Bronchial epithelial cell (primary cell): ENCODE results near the genes CIB2 and ACSBG1.

DNA sequence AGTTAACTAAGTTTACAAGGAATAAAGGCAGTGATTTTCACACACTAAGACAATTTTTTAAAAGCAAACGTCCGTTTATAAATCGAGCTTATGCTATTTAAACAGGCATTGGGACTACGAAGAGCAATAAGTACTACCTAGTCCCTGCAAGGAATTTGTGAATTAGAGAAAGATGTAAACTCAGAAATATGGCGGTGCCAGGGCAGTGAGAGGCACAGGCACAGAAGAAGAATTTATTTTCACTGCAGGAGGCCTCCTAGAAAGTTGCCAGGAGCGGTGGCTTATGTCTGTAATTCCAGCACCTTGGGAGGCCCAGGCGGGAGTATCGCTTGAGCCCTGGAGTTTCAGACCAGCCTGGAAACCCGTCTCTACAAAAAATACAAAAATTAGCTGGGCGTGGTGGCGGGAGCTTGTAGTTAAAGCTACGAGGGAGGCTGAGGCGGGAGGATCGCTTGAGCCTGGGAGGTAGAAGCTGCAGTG, 429 bp upstream of the FBXO22 start:
- RRBS, 2 experiments: no CpG with 5 or more reads among the region's 14 CpGs

GRCh38 chr15:76424975-76425973, 88.7 kb downstream of the ISL2 start:
- RRBS, 2 experiments: no CpG with 5 or more reads among the region's 16 CpGs

DNA sequence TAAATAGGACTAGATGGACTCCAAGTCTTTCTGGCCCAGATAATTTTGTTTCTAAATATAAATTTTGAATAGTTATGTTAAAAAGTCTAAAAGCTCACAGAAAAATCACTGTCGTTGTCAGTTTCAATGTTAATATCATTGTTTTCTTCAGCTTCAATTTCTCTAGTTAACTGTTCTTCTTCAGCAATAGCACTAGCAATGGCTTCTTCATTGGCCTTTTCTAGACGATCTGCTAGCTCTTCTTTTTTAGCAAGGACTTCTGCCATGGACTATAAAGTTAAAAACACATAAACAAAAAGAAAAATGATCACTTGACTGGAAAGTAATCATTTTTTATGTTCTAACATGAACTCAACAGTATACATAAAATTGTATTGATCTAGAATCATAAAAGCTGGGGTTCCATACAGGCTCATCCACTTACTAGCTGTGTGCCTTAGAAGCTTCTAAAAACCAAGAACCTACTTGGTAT, 138.3 kb downstream of the SCAPER start:
- RRBS, 2 experiments: no CpG with 5 or more reads among the region's 2 CpGs

DNA sequence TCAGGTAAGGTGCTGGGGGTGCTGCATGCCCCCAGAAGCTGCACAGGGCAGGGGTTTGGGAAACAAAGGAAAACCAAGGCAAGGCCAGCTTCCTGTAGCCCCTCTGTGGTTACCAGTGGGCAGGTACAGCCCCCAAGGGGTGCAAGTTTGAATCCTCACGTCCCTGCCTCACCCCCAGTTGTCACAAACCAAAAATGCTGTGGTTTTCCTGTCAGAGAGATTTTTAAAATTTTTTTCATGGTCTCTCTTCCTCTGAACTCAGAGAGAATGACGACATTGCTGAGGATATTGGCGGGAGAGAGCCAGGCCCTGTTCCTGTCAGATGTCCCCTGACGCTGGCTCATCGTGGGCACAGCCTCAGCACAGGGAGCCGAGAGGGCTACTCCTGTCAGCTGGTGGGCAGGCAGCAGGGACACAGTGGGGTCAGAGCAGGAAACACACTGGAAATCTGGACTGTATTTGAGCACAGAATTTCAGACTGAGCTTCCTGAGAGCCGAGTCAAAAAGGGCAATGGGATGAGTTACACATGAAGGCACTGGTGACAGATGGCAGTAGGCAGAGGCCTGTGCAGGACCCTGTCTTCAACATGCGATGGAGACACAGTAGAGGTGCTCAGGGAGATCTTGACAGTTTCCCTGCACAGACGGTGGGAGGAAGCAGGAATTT, 27.1 kb downstream of the PSTPIP1 start:
- RRBS, 2 experiments: no CpG with 5 or more reads among the region's 9 CpGs

DNA sequence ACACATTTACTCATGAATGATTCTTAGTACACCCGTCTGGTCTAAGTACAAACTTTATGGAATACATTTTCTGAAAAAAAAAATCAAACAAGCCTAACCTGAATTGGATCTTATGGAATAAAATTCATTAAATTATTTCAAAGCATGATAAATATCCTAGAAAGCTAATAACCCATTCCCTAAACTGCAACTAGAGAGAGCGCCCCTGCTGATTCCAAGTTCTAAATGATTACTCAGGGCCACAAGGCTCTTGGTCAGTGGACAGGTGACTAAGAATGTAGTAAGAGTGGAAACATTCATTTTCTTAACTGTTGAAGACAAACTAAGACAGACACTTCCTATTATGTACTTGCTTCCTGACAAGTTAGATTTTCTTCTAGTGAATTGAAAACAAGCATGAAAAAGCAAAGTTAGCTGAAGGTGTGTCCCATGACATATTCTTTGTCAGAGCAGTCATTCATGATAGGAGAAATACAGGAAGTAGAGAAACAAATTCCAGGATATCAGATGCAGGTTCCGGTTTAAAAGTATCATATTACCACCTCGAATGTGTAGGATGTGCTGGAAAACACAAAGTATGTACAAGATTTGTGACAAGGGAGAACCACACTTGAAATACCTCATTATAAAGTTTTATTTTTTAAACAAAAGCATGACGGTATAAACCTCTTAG, 6.4 kb downstream of the TSPAN3 start:
- RRBS, 2 experiments: no CpG with 5 or more reads among the region's 5 CpGs

GRCh38 chr15:77414110-77414520, 5.8 kb downstream of the PEAK1 start:
- RRBS, 2 experiments: no CpG with 5 or more reads among the region's 2 CpGs

DNA sequence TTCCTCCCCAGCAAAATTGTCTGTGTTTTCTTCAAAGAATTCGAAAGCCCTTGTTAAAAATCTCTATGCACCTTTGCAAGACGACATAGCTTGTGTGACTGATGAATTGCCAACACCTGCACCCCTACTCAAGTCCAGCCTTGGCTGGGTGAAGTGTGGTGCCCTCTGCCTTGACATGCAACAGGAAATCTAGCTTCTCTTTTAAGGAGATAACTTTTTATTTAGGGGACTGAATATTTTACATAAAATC, 642 bp downstream of the HMG20A start:
- RRBS, 2 experiments: no CpG with 5 or more reads among the region's 2 CpGs

DNA sequence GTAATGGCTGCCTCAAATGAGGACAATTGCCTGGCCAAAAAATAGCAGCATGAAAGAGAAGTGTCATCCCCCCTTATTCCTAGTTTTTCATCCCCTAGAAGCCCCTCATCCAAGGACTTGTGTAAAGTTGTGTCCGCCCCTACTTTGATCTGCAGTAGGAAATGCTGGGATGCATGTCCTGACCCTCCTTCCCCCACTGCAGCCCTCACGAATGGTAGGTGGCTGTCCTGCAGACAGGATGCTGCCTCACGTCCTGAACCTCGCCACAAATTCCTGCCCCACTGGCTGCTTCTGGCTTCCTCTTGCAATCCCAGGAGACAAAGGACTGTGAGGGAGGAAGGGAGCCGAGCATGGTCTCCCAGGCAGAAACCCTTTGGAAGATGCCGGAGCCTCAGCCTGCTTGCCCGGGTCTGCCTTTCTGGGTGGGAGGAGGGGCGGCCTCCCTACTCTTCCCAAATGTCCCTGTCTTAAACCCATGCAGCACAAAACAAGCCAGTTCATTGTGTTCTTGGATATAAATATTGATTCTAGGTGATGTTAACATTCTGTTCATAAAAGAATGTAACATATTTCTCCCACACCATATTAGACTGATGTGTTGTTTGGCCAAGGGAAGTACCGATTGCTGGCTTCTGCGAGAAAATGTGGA, 75.1 kb downstream of the HMG20A start:
- RRBS, 2 experiments: no CpG with 5 or more reads among the region's 10 CpGs

- RRBS, 2 experiments: no CpG with 5 or more reads among the region's 21 CpGs
Observed at GRCh38 chr15:77506248-77507025, 85.7 kb downstream of the HMG20A start.

DNA sequence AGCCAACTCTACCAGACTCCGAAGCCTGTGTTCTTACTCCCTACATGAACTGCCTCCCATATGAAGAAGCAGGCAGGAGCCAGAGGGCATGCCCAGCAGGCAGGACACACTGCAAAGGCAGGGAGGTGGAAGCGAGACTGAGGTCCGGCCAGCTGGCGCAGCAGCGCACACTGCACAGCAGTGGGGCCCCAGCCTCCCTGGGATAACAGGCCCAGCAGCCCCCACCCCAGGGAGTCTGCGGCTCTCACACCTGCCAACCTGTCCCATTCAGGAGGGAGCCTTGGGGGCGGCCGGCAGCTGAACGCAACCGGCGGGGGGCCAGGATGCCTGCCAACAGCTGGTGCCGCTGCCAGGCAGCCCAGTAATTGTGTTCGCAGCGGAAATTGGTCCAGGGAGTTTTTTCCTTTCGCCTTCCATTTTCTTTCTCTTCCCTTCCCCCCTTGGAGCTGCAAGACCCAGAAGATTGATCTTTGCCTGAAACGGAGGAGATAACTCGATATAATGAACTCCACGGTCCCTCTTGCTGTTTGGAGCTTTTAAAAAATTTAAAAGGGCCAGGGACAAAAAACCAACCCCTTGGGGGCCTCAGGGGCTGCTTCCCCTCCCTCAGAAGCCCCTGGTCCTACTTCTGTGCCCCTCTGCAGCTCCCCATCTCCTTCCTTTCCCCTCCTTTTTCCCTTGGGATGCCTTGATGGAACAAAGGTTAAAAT, 106.3 kb upstream of the LINGO1 start:
- RRBS, 2 experiments: no CpG with 5 or more reads among the region's 18 CpGs

- RRBS, 2 experiments: no CpG with 5 or more reads among the region's 4 CpGs
Observed at GRCh38 chr15:77755660-77756114, 123.0 kb upstream of the LINGO1 start.

DNA sequence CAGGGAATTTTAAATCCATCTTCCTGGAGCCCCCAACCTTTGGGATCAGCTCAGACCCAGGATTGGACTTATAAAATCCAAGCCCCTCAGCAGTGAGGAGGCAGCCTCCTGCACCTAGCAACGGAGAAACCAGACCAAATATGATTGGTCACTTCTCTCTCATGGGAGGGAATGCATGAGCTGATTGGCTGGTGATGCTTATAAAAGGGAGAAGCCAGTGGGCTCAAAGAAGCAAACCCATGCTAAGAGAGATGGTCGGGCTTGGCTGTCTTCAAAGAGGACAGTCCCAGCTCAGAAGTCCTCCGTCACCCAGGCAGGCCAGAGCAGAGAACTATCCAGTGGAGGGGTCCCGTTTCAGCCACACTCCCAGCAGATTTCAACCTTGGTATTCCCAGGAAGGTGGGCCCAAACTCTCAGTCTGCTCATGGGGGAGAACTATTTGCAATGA, 203.7 kb upstream of the LINGO1 start:
- RRBS, 2 experiments: no CpG with 5 or more reads among the region's 4 CpGs

- RRBS, 2 experiments: no CpG with 5 or more reads among the region's 17 CpGs
Observed at GRCh38 chr15:77888864-77889657, 188.4 kb downstream of the TBC1D2B start.

GRCh38 chr15:78006396-78007313, 70.9 kb downstream of the TBC1D2B start:
- RRBS, 2 experiments: no CpG with 5 or more reads among the region's 16 CpGs

DNA sequence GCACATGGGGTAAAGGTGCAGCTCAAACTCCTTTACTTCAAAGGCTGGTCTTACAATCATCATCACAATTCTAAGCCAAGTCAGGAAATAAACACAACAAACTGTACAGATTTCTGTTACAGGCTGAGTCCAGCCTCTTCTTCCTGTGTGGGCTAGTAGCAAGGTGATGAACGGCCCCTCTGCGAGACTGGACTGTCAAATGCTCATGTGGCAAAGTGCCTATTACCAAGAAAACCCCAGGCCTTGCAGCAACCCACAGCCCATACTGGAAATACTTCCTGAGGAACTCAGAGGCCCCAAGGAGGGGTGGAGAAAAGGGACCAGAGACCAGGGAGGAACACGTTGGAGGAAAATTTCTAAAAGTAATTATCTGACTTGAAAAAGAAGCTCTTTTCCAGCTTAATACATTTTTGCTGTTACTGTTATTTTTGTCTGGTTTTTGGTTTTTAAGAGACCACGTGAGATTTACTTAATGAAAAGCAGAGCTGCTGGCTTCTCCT, 29.6 kb downstream of the TBC1D2B start:
- RRBS, 2 experiments: no CpG with 5 or more reads among the region's 4 CpGs

GRCh38 chr15:78130834-78132147, at the start of gene CIB2:
Gene CIB2 (minus strand): TSS chr15:78131445.
- RRBS, 2 experiments: 2% methylated on average over 42 to 48 of the region's 119 CpGs

DNA sequence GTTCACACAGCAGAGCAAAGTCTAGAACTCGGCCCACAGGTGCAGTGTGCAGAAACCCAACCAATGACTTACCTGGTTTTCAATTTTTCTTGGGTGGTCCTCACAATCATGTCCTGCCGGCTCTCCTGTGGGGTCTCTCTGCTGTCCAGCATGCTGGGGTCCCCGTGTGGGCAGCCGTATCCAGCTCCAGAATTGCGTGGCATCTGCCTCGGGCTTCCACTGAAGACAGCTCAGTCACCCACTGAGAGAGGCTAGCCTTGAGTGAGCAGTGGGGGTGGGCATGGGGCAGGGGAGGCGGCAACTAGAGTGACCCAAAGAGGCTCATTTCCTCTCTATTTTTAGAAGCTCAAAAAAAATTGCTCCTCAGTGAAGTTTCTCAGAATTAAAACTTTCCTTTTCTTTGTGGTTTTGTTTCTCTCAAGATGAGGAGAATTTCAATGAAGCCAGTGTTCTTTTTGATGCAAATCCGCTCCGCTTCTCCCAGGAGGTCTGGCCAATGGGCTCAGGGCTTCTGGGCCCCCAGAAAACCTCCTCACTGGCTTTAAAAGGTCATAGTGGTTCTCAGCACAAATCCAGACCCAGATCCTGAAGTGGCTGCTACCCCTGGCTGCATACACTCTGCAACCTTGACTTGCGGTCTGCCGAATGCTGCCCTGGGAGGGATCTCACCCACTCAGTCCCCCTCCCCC, at the start of gene ACSBG1:
TSS of gene ACSBG1 (minus strand) at position 267 of the 689 bp plus-strand sequence.
- RRBS, 2 experiments: no CpG with 5 or more reads among the region's 11 CpGs

GRCh38 chr15:78720100-78720619, 79.2 kb upstream of the CHRNB4 start:
- RRBS, 2 experiments: no CpG with 5 or more reads among the region's 16 CpGs

DNA sequence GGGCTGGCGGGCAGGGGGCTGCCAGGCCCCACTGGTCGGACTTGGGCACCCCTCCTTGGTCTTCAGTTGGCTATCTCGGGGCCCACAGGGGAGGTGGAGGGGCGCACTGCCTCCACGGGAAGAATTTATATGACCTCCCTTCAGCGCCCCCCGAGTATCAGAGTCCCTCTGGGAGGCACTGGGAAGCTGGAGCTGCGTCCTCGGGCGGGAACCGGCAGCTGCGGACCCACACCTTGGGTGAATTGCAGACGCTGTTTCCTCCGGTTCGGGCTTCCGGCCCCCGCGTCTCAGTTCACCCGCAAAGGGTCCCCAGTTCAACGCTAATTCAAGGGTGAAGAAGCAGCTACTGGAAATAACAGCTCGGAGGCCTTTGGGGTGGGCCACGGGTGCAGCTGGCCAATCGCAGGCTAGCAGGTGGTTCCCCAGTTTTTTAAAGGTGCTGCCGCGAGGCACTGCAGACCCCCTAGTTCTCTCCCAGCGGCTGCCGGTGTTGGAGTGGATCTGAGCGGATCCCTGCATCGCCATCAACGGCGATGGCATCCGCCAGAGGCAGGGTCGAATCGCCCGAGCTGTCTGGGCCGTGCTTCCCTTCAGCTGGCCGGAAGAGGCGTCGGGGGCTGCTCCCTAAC, 19.3 kb upstream of the ADAMTS7 start:
- RRBS, 2 experiments: 42 to 45% methylated on average over 10 of the region's 39 CpGs

- RRBS, 2 experiments: 0% methylated on average over 1 of the region's 21 CpGs; no CpG with 5 or more reads in 1 of the 2 experiments
Observed at GRCh38 chr15:78859746-78860488, 12.8 kb upstream of the MORF4L1 start.